ENCODE measurements around a stretch of chr2.

GRCh38 chr2:9495192-9495884 is 21.0 kb downstream of the IAH1 start:
- PRO-cap: no peak

GRCh38 chr2:9539388-9540013 is 16.1 kb downstream of the ADAM17 start:
- PRO-cap: no peak

GRCh38 chr2:9584302-9584783 is 28.7 kb upstream of the ADAM17 start:
- PRO-cap: no peak

DNA sequence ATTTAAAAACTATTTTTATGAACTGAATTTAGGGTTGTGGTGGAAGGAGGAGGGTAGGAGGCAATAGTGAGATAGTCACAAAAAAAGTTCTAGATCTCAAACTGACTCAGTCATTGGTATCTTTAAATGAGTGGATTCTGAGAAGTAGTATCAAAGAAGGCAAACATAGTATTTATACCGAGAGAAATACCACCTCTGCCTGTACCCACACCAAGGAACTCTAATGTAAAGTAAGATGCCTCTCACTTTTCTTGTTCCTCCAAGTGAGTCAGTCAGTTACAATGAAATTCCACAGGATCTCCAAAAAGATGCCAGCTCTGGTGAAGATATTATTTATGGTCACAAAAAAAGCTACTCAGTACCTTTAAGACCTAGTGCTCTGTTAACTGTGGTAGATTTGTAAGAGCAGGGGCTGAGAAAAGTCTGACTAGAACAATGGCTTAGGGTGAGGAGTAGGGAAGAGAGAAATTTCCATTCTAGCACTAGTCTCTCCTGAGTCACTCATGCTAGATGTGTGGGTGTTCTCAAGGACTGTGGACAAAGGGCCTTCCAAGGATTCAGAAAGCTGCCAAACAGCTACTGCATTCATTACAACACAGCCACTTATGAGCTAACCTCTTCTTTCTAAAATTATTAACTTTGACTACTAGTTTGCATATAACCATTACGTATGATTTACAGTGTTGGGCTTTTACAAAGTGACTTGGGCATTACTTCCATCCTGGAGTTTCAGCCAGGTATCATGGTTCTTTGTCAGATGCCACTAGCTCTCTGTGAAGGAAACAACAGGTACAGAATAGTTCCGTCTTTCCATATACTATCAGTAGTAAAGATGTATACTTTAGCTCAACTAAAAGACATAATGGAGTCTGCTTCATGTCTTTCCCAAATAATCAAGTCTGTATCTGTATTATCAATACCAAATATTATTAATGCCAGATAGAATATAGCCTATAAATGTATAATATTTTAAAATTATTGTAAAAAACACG is 36.1 kb downstream of the YWHAQ start:
- PRO-cap: no peak

GRCh38 chr2:9629056-9630029 is 1.5 kb downstream of the YWHAQ start:
- PRO-cap: no peak

DNA sequence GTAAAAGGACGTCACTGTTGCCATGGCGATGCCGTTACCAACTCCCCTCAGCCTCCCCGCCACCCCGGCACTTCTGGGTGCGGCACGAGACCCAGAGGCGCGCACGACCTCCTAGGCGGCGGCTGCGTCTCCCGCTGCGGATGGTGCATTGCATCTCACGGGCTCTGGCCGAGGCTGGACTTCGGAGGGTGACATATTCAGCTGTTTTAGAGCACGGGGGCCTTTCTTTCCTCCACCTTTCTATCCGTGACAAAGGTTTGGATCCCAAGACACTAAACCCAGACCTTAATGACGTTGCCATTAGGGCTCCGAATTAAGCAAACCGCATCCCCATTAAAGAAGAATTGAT is 427 bp upstream of the YWHAQ start:
- PRO-cap: bidirectional peak, plus-strand start at position 94 of the sequence, minus-strand start outside the sequence

DNA sequence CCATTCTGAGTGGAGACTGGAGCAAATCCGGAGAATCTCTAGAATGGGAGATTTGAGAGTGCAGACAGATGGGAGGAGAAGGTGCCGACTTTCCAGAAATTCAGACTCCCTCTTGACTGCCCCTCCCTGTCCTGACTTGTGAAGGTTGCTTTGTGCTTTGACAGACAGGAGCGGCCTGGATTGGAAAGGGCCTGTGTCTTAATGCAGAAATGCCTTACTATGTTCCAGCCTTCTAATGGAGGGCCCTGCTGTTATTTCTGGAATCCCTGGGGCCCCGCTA is 1.4 kb upstream of the YWHAQ start:
- PRO-cap: no peak

DNA sequence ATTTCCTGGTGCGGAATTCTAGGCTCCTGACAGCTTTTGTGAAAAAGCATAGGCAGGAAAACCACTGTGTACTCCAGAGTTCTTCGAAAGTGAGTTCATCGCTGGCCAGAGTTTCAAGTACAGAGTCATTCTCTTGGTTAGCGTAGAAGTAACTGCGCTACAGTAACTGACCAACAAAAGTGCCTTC is 13.9 kb upstream of the YWHAQ start:
- PRO-cap: no peak

DNA sequence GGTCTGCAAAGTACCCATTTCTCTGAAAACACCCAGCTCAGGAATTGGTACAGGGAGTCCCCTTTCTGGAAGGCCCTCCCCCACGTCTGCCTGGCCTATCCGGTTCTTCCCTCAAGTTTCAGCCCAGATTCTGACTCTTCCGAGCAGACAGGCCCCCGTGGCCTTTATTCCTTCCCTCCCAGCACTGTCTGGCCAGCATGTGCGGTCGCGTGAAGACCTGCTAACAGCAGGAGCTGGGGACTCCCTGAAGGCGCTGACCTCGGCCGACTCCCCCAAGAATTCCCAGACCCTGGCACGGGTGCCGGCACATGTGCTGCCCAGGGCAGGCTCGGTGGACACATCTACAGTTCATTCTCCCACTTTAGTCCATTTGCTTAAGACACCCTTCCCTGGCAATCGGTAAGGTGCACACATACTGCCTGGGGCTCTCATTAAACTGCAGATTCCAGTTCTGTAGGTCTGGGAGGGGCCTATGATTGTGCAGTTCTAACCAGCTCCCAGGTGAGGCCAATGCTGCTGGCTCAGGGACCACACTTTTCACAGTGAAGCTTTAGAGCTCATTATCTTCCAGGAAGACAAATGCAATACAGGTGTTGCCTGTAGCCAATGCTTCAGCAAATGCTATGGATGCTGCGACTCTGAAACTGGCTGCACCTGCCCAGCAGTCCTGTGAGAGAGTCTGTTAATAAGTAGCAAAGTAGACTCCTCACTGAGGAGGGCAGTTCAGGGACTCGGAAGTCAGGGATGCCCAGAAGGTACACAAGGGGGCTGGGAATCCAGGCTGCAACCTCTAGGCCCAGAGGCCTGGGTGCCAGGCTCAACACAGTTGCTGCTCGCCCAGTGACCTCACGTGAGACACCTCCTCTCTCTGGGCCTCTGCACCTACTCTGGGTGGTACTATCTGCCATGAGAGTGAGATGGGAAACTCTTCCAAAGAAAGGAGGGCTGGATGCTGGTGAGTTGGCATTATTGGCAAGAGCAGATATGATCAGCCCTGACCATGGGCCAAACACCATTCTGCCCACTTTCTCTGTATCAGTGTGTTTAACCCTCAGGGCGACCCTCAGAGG is 45.3 kb upstream of the TAF1B start:
- PRO-cap: no peak

- PRO-cap: no peak
Measured at GRCh38 chr2:9808840-9809350, 34.4 kb upstream of the TAF1B start.

GRCh38 chr2:9819933-9820533 is 23.2 kb upstream of the TAF1B start:
- PRO-cap: no peak

- PRO-cap: no peak
Measured at GRCh38 chr2:9861942-9862461, 18.7 kb downstream of the TAF1B start.

DNA sequence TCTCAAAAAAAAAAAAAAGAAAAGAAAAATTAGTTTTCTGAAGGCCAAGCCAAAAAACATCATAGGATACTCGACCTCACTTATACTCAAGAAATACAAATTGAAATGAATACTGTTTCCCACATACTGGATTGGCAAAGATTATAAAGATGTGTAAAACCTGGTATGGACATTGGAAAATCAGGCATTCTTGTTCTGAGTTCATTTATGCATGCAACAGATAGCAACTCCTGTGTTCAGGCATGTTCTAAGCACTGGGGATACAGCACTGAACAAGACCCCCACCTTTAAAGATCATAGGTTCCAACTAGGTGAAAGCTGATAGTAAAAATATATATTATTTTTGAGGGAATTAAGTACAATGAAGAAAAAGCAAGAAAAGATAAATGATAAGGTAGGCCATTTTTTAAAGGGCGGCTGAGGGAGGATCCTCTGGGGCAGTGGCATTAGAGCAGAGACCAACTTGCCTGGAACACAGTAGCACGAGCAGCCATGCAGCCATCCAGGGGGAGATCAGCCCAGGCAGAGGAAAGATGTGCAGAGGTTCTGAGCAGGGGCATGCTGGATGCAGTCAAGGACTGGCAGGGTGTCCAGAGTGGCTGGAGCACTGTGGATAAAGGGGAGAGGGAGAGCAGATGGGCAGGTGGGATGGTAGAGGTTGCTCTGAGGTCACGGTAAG is 16.5 kb upstream of the GRHL1 start:
- PRO-cap: no peak

- PRO-cap: no peak
Measured at GRCh38 chr2:9985791-9986184, 34.3 kb downstream of the GRHL1 start.

GRCh38 chr2:10008279-10008833 is 35.0 kb upstream of the KLF11 start:
- PRO-cap: no peak

- PRO-cap: unidirectional peak, plus-strand start at chr2:10010286
Measured at GRCh38 chr2:10009807-10010737, 33.3 kb upstream of the KLF11 start.

DNA sequence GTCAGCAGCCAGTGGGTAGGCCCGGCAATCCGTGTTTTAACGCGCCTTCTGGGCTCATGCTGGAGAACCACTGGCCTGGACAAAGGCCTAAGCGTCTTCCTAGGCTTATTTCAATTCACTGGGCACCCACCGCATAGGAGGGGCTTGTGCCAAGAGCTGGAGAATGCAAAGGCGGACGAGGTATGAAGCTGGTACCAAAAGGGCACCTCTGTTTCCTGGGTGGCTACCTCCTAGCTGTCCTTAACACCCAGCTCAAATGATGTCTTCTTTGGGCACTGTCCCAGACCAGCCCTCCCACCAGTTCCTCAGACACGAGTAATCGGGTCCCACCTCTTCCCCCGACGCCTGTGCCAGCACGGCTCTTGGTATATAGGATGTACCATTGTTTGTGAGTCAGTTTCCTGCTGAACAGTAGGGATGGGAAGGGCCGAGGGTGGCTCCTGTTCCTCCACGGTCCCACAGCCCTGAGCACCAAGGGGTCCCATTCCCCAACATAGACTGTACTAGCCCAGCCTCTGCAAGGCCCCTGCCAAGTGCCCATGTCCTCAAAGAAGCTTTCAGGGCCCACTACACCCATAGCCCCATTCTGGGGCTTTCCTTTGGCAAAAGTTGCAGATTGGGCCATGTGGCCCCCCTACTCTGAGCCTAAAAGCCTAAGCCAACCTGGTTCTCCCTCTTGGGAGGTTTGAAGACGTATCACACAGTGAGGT is 5.8 kb upstream of the KLF11 start:
- PRO-cap: unidirectional peak, plus-strand start at position 396 of the sequence

GRCh38 chr2:10091623-10092055 is 11.4 kb upstream of the CYS1 start:
- PRO-cap: no peak

DNA sequence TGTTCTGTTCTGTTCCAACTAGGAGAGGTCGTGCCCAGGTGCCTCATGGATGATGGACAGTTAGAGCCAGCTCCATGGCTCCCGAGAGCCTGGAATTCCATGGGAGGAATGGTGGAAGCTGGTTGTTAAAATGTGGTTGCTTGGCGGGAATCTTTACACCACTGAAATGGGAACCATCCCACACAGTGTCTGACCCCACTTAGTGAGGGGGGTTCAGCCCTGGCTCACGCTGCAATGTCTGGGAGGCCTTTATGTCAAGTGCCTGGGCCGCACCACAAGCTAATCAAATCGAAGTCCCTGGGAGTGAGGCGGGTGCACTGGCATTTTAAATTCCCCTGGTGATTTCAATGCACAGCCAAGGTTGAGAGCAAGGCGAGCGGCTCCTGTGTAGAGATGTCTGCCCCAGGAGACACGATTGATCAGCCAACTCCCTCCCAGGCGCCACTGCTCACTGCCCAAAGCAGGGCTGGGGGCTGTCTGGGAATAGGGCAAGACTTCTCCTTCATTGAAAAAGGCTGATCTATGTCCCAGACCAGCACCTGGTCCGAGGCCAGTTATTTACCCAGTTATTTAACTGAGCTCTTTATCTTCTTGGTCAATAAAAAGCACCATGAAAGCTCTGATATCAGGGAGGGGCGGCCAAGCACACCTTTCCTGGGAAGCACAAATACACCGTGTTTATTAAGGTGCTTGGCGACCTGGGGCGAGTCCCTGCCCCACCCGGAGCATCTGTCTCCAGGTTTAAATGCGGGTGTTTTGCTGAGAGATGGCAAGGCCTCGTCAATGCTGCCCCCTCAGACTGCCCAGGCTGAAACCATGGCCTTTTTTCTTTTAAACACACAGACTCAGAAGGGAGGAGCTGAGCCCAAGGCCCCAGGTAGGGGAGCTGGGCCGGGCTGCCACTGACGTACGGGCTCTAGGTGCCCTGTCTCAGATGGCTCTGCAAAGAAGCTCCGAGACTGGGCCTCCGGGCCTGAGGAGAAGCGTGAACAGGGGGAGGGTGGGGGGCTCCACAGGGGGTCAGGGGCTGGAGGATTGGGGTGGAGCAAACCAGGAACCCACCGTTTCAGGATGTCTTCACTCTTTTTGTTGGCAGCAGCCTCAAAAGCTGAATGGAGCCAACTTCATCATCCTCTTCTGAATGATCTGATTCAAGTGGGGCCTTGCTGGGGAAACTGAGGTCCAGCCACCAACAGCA is 74.0 kb upstream of the HPCAL1 start:
- PRO-cap: no peak

DNA sequence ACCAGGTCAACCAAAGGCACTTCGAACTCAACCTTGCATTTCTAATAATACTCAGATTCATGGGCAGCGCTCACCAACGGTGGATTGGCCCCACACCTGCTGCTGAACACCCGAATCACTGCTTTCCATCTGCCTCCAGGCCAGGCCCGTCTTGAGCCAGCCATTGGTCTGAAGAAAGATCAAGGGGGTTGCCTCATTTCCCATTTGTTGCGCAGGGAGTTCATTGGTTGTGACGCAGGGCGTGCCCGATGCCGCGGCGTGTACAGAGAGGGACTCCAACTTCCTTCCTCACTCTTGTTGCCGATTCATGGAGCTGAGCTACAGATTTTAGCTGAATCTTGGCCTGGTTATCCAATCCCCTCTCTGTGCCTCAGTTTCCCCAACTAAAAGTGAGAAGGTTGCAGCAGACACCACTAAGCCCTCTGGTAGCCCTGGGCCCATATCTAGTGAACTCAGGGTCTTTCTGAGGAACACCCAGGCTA is 61.0 kb upstream of the HPCAL1 start:
- PRO-cap: no peak

Measured in right cardiac atrium (tissue), 1 donor.